Progenitor cell of endocrine pancreas (in vitro differentiated cells): Measurements from ENCODE around the gene RAB36.

- PRO-cap = no peak
Observed at GRCh38 chr22:22286950-22287890, 42.6 kb downstream of the VPREB1 start.

DNA sequence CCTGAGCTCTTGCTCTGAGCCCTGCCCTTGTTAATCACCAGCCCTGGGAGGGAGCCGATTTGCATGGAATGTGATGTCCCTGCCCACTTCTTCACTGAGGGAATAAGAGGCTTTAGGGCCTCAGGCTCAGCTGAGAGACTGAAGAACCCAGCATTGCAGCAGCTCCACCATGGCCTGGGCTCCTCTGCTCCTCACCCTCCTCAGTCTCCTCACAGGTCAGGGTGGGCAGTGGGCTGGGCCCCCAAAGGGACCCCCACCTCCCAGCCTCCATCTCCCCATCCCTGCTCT lies 98.4 kb downstream of the VPREB1 start:
- PRO-cap = no peak

- PRO-cap = no peak
Observed at GRCh38 chr22:22720256-22720716, 75.9 kb downstream of the GGTLC2 start.

- PRO-cap = no peak
Observed at GRCh38 chr22:22787703-22788323, 99.8 kb upstream of the IGLL5 start.

GRCh38 chr22:22792136-22792607 lies 95.4 kb upstream of the IGLL5 start:
- PRO-cap = no peak

DNA sequence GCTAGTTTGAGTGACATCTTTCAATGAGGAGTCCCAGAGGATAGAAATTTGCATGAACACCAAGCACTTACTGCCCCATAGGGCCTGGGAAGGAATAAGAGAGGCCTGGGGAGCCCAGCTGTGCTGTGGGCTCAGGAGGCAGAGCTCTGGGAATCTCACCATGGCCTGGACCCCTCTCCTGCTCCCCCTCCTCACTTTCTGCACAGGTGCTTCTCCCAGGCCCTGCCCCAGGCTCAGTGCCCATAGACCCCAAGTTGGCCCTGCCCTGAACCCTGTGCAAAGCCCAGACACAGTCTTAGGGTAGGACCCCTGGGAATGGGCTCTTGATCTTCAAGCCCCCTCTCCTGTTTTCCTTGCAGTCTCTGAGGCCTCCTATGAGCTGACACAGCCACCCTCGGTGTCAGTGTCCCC lies 76.0 kb upstream of the IGLL5 start:
- PRO-cap = no peak

DNA sequence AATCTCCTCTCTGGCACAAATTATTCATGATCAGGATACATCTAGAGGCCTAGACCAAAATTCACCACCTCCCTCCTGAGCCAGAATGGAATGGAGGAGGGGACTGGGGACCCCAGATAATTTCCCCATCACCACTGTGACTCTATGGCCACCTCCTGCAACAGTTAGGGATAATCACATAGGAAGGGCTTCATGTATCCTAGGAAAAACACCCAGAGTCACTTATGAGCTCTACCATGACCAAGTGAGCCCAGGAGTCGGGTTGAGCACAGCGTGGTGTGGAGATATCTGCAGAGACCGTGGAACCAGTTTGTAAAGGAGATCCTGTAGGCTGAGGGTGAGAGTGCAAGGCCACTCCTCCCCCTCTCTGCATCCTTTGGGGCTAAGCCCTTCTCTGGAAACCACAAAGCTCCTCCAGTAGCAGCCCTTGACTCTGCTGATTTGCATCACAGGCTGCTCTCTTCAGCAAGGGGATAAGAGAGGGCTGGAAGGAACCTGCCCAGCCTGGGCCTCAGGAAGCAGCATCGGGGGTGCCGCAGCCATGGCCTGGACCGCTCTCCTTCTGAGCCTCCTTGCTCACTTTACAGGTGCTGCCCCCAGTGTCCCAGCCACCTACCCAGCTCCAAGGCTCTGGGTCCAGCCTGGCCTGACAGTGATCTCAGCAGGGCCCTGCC lies 68.9 kb upstream of the IGLL5 start:
- PRO-cap = no peak

GRCh38 chr22:22820459-22821010 lies 67.1 kb upstream of the IGLL5 start:
- PRO-cap = no peak

GRCh38 chr22:22928424-22929271 lies 41.0 kb downstream of the IGLL5 start:
- PRO-cap = no peak

GRCh38 chr22:22968372-22968758 lies 80.7 kb downstream of the IGLL5 start:
- PRO-cap = no peak

- PRO-cap = no peak
Observed at GRCh38 chr22:23137822-23138874, 3.6 kb downstream of the RSPH14 start.

GRCh38 chr22:23144857-23146004 lies at the start of gene RAB36:
Gene RAB36 (plus strand): TSS chr22:23145477.
- PRO-cap = bidirectional peak, plus-strand start at chr22:23145532, minus-strand start at chr22:23145163

DNA sequence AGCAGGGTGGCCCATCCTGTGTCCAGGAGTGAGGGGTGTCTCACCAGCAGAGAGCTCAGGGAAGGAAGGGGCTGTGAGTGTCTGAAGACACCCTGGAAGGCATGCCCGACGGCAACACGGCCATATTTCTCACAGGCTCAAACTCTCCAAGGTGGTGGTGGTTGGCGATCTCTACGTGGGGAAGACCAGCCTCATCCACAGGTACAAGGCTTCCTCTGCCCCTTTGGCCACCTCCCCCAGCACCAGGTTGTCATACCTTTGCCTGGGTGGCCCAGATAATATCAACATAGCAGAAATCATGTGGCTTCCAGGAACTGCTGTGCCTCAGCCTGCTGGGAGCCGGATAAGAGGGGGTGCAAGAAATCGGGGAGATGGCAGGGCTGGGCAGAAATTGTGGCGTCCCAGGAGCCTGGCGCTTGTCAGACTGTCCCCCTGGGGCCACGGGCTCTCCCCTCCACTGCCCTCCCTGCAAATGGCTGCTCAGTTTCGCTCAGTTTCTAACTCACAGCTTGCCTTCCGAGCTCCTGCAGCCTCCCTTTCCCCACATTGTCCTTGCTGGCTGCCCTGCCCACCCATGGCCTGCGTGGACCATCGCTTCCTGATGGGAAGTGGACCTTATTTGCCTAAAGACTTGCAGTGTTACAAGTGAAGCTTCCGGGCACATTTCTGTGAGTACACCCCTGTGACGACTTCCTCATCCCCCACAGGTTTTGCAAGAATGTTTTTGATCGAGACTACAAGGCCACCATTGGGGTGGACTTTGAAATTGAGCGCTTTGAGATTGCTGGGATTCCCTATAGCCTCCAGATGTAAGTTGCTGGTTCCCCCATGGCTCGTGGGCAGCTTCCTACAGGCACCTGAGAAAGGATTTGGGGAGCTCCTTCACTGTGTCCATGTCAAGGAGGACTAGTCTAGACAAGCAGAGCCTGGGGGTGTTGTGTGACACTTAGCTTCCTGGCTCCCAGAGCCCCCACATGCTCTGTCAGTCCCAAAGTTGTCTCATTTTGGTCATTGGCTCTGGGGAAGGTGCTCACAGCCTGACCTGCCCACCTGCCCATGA lies 7.4 kb downstream of the RAB36 start:
- PRO-cap = no peak

DNA sequence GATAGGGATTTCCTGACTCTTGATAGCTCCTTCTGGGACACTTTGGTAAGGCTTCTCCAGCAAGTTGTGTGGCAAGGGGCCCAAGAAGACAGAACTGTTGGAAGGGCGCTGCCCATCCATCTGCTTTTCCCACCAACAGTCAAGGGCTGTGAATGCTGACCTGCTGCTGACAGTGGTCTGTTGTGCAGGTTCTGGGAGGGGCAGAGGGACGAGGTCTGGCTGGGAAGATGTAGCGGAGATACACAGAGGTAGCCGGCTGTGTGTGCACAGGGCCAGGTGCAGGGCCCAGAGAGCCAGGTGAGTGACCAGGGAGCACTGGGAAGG lies 12.3 kb downstream of the BCR start:
- PRO-cap = no peak

GRCh38 chr22:23248580-23248826 lies 68.2 kb downstream of the BCR start:
- PRO-cap = no peak

DNA sequence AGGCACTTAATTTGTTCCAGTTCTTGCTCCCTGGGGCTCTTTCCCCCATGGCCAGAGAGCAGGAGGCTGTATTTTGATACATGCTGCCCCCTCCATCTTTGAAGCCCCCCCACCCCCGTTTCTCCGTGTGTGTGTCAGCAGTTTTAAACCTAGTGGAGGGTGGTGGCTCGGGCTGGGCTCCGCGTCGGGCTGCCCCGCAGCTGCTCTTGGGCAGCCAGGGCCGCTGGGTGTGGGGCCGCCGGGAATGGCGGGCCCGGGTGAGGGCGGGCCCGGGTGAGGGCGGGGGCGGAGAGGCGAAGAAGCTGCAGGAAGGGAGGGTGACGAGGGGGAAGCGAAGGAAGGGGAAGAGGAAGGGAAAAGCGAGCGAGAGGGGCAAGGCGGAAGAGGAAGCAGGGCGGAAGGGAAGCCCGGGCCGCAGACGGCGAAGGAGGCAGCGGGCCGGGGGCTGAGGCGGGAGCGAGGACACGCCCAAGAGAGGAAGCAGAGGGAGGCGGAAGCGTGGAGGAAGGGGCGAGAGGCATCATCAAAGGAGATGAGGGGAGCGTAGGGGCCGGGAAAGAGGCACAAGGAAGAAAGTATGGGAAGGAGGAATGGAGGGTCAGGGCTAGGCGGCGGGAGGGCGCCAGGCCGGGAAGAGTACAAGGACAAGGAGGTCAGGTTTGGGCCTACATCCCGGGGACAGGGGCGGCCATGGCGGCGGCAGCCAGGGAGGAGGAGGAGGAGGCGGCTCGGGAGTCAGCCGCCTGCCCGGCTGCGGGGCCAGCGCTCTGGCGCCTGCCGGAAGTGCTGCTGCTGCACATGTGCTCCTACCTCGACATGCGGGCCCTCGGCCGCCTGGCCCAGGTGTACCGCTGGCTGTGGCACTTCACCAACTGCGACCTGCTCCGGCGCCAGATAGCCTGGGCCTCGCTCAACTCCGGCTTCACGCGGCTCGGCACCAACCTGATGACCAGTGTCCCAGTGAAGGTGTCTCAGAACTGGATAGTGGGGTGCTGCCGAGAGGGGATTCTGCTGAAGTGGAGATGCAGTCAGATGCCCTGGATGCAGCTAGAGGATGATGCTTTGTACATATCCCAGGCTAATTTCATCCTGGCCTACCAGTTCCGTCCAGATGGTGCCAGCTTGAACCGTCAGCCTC lies 82.5 kb downstream of the BCR start:
- PRO-cap = no peak

- PRO-cap = no peak
Observed at GRCh38 chr22:23431350-23431753, 148.7 kb downstream of the IGLL1 start.

DNA sequence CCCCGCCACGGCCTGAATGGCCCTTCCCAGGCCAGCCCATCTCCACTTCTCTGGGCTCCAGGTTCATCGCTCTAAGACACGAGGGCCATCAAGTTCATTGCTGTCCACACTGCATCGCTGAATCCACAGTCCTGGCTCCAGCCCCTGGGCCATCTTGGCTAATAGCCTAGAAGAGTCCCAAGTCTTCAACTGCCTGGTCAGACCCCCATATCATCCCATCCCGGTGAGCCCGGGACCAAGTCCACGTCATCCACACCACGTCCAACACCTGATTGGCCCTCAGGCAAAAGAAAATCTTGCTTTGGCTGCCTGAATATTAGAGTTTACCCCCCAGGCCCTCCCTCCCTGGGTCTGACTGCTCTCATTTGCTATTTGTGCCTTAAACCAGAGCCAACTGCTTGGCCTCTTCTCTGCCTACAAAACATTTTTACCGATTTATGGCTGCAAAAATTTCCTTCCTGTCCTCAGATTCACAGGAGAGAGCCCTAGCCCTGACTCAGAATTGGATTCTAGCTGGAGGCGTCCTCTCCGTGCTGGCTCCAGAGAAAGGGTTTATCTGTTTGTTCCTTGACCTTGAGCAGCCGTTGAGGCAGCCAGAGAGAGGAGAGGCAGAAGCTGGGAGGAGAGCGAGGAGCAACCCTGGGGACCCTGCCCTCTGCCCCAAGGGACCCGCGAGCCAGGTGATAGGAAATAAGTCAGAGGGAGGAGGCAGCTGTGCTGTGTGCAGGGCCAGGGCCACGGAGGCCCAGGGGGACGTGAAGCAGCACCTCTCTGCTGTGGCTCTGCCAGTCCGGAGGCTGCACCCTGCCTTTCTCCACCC lies 75.8 kb downstream of the IGLL1 start:
- PRO-cap = no peak

- PRO-cap = no peak
Observed at GRCh38 chr22:23533226-23533718, 46.8 kb downstream of the IGLL1 start.

GRCh38 chr22:23768280-23768899 lies 618 bp upstream of the CHCHD10 start:
- PRO-cap = no peak